Foreskin fibroblast (primary cell): Measurements from ENCODE around the gene PIGU.

DNA sequence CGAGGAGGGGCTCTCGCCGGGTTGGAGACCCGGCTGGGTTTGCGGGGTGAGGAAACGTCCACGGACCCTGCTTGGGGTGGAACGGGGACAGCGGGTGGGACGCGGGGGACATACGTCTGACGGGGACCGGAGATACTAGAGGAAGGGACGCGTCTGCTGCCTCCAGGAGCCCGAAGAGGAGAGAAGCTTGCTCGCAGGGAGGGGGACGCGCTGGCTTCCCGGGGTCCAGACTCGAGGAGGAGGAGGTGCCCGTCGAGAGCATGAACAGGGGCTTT, 568 bp downstream of the DNMT3B start:
- RRBS, result under 1% methylated on average over 18 of the region's 24 CpGs

DNA sequence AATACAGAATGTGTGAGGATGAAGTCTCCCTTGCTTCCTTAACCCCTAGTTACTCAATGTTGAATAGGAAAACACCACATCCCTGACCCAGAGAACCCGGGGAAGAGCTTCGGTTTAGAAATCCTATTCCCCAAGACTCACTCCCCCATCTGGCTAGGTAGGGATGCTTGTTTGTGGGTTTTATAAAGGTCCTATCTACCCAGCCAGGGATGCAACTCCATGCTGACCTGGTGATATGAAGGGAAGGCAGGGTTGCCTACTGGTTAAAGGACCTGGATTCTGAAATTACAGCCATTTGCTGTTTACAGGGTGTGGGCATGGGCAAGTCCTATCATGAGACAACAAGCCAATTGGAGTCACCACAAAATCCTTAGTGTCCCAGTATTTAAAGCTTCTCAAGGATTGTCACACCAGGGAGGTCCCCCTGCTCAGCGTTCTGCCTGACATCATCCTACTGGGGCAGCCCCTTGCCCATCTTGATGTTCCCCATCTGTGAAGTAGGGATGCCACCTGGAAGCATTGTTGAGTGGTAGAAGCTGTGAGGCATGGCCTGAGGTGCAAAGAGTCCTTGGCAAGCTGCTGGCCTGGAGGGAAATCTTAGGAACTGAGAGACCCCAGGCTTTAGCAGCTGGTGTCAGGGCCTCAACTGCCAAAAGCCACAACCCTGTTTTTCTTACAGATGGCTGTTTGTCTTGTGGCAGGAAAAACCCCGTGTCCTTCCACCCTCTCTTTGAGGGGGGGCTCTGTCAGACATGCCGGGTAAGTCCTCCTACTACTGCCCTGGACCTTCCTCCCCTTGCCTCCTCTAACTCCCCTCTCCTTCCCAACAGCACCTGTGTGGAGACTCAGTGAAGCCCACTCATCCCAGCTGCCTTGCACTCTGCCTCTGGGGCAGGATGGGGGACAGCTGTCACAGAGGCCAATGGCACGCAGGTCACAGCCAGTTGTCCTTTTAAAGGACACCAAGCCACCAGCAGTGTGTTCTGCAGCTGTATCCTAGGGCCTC, 23.3 kb upstream of the MAPRE1 start:
- RRBS, result no CpG with 5 or more reads among the region's 6 CpGs

DNA sequence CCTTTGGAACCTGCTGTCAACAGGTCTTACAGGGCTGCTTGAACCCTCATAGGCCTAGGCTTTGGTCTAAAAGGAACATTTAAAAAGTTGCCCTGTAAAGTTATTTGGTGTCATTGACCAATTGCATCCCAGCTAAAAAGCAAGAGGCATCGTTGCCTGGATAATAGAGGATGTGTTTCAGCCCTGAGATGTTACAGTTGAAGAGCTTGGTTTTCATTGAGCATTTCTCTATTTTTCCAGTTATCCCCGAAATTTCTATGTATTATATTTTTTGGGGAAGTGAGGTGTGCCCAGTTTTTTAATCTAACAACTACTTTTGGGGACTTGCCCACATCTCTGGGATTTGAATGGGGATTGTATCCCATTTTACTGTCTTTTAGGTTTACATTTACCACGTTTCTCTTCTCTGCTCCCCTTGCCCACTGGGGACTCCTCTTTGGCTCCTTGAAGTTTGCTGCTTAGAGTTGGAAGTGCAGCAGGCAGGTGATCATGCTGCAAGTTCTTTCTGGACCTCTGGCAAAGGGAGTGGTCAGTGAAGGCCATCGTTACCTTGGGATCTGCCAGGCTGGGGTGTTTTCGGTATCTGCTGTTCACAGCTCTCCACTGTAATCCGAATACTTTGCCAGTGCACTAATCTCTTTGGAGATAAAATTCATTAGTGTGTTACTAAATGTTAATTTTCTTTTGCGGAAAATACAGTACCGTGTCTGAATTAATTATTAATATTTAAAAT, 9.3 kb upstream of the EFCAB8 start:
- RRBS, result no CpG with 5 or more reads among the region's 8 CpGs

GRCh38 chr20:33431727-33432365, 11.7 kb downstream of the SNTA1 start:
- RRBS, result no CpG with 5 or more reads among the region's 6 CpGs

DNA sequence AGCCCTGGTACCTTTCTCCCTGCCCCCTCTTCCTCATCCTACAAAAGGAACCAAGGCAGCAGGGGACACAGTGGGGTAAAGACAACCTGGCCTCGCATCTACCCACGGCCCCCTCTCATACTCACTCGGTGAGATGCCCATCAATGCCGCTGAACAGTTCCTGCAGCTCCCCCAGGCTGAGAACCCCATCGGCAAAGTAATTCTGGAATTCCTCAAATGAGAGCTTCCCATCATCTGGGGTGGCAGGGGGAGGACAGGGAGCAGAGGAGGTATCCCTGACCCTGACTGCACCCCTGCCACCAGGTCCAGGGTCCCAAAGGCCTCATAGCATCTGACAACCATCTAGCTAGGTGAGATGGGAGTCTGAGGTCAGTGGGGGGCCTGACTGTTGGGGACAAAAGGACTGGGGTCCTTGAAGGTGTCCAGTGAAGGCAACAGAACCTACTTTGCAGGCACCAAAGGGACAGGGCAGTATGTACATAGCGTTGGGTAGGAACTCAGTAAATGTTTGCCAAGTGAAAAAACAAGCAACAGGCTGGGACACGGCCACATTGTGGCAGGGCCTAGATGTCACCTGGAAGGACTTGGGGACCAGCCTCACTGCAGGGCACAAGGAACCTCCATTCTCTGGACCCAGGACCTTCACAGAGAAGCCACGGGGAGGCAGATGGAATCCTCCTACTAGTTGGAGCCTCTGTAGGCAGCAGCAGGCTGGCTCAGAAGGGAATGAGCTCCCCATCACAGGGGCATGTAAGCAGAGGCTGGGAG, 3.5 kb downstream of the NECAB3 start:
- RRBS, result no CpG with 5 or more reads among the region's 8 CpGs

- RRBS, result no CpG with 5 or more reads among the region's 4 CpGs
Observed at GRCh38 chr20:33690028-33690344, 3.8 kb upstream of the E2F1 start.

- RRBS, result no CpG with 5 or more reads among the region's 5 CpGs
Observed at GRCh38 chr20:33702967-33703341, 16.8 kb upstream of the E2F1 start.

GRCh38 chr20:33743792-33744040, 11.9 kb downstream of the ZNF341 start:
- RRBS, result no CpG with 5 or more reads among the region's 4 CpGs

DNA sequence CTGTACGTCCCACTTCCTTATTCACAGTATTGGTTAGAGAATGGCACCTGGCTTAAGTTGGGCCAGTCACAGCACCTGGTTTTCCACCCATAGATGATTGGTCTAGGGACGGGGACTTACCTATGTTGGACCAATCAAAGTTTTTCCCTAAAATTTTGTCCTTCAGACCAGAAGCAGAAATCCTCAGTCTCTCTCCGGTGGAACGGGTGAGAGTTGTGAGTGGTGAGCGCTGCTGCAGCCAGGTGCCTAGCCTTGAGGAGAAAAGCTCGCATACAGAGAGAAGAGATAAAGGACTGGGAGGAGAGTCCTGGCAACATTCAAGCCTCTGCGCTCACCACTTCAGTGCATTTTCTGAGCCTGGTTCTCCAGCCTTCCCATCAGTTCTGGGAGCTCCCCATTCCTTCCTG, 2.1 kb upstream of the RALY start:
- RRBS, result no CpG with 5 or more reads among the region's 7 CpGs

- RRBS, result no CpG with 5 or more reads among the region's 17 CpGs
Observed at GRCh38 chr20:34087650-34088712, 24.1 kb downstream of the EIF2S2 start.

DNA sequence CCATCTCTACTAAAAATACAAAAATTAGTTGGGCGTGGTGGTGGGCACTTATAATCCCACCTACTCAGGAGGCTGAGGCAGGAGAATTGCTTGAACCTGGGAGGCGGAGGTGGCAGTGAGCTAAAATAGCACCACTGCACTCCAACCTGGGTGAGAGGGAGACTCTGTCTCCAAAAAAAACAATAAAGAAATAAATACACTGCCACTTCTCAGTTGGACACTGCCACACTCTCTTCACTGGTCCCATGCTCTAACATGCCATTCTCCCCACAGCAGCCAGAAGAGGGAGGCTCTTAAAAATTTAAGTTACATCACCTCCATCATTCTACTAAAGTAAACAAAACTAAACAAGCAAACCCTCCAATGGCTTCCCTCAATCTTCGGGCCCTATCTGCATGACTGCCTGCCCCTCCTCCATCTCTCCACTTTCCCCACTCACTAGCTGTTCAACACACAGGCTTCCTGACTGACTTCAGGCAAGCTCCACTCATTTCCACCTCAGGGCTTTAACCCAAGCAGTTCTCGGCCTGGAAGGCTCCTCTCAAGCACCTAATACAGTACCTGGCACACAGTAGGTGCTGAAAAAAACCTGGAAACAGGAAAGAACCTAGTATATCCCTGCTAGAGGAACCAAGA, 3.0 kb downstream of the AHCY start:
- RRBS, result no CpG with 5 or more reads among the region's 4 CpGs

DNA sequence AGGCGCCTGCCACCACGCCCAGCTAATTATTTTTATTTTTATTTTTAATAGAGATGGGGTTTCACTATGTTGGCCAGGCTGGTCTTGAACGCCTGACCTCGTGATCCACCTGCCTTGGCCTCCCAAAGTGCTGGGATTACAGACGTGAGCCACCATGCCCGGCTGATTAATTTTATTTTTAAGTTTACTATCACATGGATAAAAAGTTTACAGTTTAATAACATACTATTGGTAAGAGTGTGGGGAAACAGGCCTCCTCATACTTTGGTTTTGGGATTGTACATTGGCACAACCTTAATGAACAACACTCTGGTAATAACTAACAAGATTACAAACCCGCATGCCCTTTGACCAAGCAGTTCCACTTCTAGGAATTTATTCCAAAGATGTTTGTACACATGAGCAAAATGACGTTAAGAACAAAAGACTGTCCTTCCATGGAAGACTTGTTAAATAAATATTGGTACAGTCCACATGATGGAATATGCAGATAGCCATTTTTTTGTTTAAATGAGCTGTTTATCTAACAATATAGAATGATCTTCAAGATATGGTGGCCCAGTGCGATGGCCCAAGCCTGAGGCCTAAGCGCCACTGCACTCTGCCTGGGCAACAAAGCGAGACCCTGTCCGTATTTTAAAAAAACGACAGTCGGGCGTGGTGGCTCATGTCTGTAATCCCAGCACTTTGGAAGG, 7.2 kb upstream of the AHCY start:
- RRBS, result no CpG with 5 or more reads among the region's 15 CpGs

DNA sequence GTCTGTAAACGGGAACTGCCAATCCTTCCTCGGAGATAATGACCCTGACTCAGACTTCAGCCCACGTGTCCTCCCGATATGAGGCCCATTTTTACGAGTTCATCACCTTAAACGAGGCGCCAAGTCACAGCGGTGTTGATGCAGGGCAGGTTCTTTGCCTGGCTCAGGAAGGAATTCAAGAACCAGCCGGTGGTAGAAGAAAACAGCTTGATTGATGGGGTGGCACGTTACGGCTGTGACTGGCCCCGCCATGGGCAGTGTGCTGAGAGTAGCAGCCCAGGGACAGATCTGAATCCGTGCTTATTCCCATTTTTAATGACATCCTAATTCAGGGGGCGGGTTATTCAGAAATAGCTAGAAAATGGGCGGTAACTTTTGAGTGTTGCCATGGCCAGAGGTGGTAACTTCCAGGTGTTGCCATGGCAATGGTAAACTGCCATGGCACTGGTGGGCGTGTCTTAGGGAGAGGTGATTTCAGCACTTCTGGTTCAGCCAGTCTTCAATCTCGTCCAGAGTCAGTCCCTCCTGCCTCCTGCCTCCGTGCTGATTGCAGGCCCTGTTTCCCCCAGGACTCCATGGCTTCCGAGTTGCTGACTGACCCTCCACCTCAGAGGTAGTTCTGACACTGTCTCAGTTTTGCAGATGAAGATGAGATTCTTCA, 9.1 kb upstream of the MAP1LC3A start:
- RRBS, result no CpG with 5 or more reads among the region's 19 CpGs

DNA sequence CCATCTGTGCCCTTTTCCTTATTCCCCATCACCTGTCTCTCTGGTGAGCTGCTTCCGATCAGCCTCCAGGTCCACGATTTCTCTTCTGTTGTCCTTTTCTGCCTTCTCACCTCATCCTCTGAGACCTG, 566 bp upstream of the MAP1LC3A start:
- RRBS, result no CpG with 5 or more reads among the region's 2 CpGs

- RRBS, result 69% methylated on average over 5 of the region's 7 CpGs
Observed at GRCh38 chr20:34583381-34583996, 25.0 kb downstream of the MAP1LC3A start.

- RRBS, result under 1% methylated on average over 11 of the region's 76 CpGs
Observed at GRCh38 chr20:34676412-34677478, at the start of gene PIGU. Gene PIGU, minus strand, starts transcription at chr20:34677092.

DNA sequence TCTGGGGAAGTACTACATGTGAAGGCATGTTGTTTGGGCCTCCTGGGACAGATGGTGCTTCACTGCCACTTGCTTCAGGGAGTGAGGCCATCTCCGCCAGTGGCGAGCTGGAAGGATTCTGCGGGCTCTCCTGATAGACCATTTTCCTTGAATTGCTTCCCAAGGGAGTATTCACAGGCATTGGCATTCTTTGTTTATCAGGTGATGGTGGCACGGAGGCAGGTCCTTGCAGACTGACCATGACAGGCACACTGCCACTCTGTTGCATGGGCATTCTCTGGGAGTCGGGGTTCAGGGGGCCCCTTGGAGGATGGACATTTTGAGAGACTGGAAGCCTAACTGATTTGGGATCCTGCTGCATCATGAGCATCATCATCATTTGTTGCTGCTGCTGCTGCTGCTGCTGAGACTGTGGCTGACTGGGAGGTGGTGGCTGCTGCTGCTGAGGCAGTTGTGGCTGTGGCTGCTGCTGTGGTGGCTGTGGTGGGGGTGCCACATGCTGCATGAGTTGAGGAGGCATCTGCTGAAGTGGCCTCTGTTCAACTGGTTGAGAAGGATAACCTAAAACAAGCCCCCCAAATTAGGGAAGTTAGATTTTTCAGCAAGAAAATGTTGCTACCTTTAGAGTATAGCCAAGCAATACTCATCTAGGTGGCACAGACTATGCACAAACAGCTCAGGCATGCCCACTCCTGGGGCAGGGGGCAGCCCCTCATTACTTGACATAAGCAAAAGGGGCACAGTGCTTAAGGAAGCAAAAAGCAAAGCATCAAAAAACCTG, 38.8 kb downstream of the TP53INP2 start:
- RRBS, result no CpG with 5 or more reads among the region's 5 CpGs

- RRBS, result no CpG with 5 or more reads among the region's 6 CpGs
Observed at GRCh38 chr20:34750033-34750688, 46.0 kb downstream of the TP53INP2 start.

GRCh38 chr20:34804913-34805530, 20.4 kb downstream of the NCOA6 start:
- RRBS, result no CpG with 5 or more reads among the region's 6 CpGs

GRCh38 chr20:34916825-34917294, 38.7 kb downstream of the GSS start:
- RRBS, result no CpG with 5 or more reads among the region's 1 CpG